Aortic smooth muscle cell (primary cell): ENCODE data around the gene SPDYE11.

DNA sequence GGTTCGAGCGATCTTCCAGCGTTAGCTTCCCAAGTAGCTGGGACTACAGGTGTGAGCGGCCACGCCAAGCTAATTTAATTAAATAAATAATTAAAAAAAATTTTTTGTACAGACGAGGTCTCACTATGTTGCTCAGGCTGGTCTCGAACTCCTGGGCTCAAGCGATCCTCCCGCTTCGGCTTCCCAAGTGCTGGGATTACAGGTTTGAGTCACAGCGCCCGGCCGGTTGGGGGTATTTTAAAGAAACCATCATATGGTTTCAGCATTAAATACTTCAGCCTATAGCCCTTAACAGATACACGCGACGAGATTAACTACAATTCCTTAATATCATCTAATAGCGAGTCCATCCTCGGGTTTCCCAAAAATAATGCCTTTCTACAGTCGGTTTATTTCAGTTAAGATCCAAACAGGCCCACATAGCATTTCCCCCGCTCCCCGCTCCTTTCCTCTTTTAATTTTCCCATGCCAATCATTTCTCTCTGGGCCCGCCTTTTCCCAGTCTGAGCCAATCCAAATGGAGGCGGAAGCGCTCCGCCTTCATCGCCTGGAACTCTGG, 427 bp upstream of the TYW1 start:
- RRBS, result no CpG with 5 or more reads among the region's 26 CpGs

DNA sequence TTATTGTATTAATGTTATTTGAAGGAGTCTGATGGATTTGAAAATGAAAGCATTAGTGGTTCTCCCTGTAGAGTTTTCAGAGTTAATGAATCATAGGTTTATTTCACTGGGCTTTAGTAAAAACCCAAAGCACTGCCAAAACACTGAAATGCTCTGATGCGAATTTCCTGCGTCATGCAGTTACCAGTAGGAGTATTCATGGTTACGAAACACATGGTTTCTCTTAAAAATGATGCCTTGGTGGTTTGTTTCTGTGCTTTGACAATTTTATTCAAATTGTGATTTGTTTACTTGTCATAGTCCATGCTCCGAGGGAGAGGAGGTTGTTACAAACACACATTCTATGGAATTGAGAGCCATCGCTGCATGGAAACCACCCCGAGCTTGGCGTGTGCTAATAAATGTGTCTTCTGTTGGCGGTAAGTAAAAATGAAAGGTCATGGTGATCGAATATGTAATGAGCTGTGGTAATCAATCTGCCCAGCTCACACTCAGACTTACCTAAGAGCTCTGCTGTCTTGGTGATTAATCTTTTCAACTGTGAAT, 70.4 kb downstream of the TYW1 start:
- RRBS, result no CpG with 5 or more reads among the region's 9 CpGs

DNA sequence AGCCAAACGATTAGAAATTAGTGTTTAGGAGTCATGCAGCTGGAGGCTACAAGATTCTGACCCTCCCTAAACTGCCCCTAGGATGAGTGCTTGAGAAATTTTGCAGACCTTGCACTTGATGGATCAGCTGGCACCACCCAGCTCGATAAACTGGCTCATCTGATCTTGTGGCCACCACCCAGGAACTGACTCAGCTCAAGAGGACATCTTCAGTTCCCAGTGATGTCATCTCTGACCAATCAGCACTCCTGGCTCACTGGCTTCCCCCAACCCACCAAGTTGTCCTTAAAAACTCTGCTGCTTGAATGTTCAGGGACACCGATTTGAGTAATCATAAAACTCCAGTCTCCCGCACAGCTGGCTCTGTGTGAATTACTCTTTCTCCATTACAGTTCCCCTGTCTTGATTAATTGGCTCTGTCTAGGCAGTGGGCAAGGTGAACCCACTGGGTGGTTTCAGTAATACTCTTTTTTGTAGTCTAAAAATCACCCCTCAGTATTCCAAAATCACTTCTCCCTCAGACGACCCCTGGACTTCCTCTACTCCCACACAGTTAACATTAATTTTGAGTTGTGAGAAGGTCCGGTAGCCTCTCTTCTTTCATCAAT, 50.3 kb upstream of the SPDYE21 start:
- RRBS, result no CpG with 5 or more reads among the region's 6 CpGs

GRCh38 chr7:67518479-67519161, 241.9 kb downstream of the SPDYE21 start:
- RRBS, result no CpG with 5 or more reads among the region's 7 CpGs

DNA sequence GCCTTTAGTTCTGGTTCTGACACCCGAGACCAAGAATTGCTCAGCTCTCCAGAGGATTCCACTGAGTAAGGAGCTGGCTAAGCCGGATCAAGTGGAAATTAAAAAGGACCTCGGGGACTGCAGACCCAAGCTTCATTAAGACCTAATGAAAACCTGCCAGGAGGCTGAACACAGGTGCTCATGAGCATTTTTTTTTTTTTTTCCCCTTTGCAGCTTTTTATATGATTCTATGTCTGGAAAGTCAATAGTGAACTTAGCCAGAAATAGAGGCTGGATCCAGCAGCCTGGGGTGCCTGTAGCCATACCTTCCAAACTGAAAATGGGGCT, 1145.6 kb downstream of the SPDYE21 start:
- RRBS, result no CpG with 5 or more reads among the region's 3 CpGs

- RRBS, result 0% methylated on average over 1 of the region's 6 CpGs
These were observed 58.5 kb downstream of the AUTS2 start for GRCh38 chr7:69656688-69657345.

DNA sequence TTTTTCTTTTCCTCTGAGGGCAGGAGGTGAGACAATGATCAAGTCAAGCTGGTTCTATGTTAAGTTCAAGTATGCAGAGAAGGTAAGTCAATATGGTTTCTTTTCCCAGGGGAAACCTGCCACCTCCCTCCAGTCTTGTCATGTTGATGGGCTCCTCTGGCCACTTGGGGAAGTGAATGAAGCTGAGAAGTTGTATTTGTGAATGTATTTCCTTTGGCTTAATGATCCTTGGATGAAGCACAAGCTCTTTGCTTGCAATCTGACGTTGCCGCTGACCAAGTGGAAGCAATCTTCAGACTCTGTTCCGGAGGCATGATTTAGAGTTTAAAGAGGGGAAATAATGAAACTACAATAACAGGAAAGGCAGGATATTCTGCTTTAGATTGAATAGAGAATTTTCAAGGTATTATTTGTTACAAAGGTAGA, 369.5 kb downstream of the AUTS2 start:
- RRBS, result no CpG with 5 or more reads among the region's 3 CpGs

GRCh38 chr7:70681830-70682440, 450.0 kb upstream of the GALNT17 start:
- RRBS, result no CpG with 5 or more reads among the region's 8 CpGs

GRCh38 chr7:70693219-70694271, 438.4 kb upstream of the GALNT17 start:
- RRBS, result 1% methylated on average over 53 of the region's 87 CpGs

GRCh38 chr7:70776674-70777522, 355.0 kb upstream of the GALNT17 start:
- RRBS, result no CpG with 5 or more reads among the region's 11 CpGs

- RRBS, result no CpG with 5 or more reads among the region's 5 CpGs
These were observed 343.8 kb upstream of the GALNT17 start for GRCh38 chr7:70788108-70788536.

- RRBS, result no CpG with 5 or more reads among the region's 5 CpGs
These were observed 89.5 kb downstream of the GALNT17 start for GRCh38 chr7:71221463-71221856.

GRCh38 chr7:72688864-72689251, 139.1 kb downstream of the TYW1B start:
- RRBS, result no CpG with 5 or more reads among the region's 4 CpGs

DNA sequence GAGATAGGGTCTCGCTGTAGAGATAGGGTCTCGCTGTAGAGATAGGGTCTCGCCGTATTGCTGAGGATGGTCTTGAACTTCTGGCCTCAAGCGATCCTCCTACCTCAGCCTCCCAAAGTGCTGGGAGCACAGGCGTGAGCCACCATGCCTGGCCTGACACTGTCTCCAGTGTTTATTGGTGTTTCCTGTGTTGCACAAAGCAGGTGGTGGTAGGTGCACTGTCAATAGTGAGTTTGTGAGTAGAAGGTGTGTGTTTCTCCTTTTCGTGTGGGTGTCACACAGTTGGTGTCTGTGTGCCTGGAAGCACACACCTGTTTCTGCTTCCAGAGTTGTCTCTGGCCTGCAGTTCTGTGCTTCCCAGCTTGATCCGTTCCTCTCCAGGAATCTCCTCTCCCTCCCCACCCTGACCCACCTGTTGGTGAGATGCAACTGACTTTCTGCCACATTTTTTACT, 10.3 kb upstream of the POM121 start:
- RRBS, result no CpG with 5 or more reads among the region's 8 CpGs

GRCh38 chr7:72929948-72930885, 5.3 kb downstream of the POM121 start:
- RRBS, result no CpG with 5 or more reads among the region's 17 CpGs

GRCh38 chr7:72948294-72949699, 20.5 kb downstream of the TRIM74 start:
- RRBS, result no CpG with 5 or more reads among the region's 53 CpGs

- RRBS, result no CpG with 5 or more reads among the region's 60 CpGs
These were observed 14.8 kb downstream of the TRIM74 start for GRCh38 chr7:72954371-72955024.

DNA sequence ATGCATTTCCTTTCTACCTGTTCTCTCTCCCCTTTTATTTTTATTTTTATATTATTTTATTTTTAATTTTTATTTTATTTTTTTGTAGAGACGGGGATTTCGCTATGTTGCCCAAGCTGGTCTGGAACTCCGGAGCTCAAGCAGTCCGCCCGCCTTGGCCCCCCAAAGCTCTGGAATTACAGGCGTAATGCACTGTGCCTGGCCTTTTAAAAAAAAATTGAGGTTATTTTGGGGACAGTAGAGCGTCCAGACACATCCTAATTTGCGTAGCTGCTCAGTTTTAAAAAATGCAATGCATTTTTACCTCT, 23.1 kb downstream of the SPDYE8 start:
- RRBS, result no CpG with 5 or more reads among the region's 8 CpGs

DNA sequence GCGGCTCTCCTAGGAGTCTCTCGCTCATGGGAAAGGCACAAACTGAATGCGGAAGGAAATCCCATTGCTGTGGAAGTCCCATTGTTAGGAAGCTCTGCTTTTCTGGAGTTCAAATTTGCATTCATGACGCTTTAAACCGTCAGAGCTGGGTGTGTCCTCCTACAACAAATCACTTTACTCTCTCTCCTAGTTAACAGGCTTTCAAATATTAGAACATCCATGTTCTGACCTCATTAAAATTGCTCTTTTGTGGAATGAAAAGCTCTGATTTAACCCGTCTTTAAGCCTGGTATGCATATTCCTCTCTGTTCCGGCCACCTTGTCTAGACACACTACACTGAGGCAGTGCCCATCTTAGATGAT, at the start of gene SPDYE11:
Gene SPDYE11 (minus strand): TSS at position 86 of the 363 bp plus-strand sequence.
- RRBS, result no CpG with 5 or more reads among the region's 7 CpGs

DNA sequence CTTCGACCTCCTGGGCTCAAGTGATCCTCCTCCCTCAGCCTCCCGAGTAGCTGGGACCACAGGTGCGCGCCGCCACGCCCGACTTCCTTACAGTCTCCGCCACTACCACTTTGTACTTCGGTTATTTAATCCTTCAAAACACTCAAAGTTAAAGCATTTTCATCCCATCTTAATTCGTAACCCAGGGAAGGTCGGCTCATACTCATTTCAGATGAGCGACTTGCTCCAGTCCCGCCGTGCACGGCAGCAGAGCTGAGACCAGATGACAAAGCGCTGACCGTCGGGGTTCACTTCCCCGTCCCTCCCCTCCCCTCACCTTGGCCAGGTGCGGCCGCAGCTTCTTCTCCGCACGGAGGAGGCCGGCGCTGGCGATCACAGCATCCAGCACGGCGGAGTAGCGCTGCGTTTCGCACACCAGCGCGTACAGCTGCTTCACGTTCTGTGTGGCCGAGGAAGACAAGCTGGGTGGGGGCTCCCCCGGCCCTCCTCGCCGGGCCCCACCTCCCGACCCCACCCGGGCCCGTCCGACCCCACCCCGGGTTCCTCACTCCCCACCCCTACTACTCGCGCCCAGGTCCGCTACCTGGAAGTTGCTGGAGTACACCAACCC, 406 bp downstream of the NSUN5 start:
- RRBS, result 0% methylated on average over 5 of the region's 46 CpGs